Umbilical cord (tissue), 2 donors: ENCODE measurements around a stretch of chr1.

DNA sequence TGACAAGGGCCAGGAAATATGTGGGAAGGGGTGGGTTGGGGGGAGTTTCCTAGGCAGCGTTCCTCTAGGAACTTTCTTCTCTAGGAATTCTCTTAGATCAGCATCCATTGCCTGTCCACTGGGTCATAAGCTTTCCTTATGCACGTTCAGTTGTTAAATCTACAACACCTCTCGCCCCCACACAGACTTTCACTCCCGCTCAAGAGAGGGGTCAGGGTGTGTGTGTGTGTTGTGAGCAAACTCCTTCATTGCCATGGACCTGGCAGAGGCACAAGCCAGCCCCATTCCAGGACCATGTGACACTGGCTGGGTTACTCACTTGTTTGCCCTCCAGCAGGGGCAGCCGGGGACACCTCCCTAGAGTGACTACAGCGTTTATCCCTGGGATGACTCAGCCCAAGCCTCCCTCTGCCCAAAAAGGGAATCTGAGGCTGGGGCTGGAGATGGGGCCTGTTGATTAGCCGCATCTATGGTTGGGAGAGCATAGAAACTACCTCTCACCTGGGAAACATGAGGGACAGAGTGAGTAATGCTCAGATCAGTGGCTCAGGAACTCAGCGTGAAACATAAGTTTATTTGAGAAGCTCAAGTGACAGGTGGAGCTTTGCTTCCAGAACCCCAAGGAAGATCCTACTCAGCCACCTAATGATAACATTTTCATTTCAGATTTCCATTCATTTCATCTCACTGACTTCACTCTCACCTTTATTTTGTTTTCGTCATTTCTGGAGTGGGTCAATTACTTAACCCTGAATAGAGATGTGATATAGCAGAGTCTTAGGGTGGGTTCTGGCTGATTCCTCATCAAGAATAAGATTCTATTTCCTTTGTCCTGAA, 145.3 kb upstream of the DUSP10 start:
- RAMPAGE, long total RNA: no peak

- RAMPAGE, long total RNA: no peak
These were observed 25.9 kb downstream of the HHIPL2 start for GRCh38 chr1:222521967-222522381.

GRCh38 chr1:222629419-222630236, 11.7 kb downstream of the MIA3 start:
- RAMPAGE, long total RNA: no peak

DNA sequence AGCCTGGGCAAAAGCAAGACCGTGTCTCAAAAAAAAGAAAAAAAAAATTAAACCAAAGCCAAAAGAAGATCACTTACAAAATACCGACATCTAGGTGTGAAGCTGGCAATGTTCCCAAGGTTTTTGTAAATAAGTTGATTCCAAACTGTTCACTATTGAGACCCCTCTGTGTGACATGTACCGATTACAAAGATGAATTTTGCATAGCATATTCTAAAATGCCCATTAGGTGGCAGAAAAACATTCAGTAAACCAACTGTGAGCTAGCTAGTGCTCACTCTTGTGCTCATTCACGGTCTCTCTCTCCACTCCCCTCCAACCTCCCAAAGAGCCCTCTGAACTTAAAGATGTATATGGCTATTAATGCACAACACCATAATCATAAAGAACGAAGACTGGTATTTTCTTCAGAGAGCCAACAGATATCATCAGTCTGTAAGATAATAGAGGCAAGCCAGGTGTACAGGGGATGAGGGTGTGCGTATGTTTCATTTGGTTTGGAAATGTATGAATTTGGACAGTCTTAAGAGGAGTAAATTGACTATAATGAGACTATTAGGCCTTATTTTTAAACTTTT, 1.7 kb downstream of the FAM177B start:
- RAMPAGE, long total RNA: no peak

DNA sequence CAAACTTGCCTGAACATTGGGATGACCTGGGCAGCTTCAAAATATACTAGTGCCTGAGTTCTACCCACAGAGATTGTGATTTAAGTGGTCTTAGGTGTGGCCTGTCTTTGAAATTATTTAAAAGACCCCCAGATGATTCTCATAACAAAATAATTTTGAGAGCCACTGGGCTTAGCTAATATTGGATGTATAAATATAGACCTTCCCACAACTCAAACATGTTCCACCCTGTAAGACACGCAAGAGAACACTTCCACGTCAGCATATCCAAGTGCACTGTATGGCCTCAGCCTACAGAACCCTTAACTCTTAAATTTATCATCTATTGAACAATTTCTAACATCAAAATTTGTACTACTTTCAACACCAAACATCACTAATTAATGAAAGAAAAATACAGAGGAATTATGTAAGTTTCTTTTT, 2.4 kb downstream of the FAM177B start:
- RAMPAGE, long total RNA: no peak

GRCh38 chr1:222843936-222844498, 29.2 kb downstream of the DISP1 start:
- RAMPAGE, long total RNA: no peak

- RAMPAGE, long total RNA: no peak
These were observed 147.6 kb downstream of the TLR5 start for GRCh38 chr1:222995261-222995984.

DNA sequence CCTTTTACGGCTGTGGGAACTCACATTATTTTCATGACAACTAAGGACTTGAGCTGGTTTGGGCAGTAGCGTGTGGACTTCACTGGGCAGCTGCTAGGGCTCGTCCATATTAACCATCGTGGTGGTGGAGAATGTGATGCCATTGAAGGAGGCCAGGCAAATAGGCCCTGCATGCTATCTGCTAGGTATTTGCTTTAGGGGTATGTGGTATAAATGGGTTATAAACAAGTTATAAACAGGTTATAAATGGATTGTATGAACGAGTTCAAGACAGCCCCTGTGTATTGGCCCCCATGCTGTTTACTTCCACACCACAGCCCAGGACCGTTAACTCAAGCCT, 50.9 kb downstream of the TLR5 start:
- RAMPAGE, long total RNA: no peak

DNA sequence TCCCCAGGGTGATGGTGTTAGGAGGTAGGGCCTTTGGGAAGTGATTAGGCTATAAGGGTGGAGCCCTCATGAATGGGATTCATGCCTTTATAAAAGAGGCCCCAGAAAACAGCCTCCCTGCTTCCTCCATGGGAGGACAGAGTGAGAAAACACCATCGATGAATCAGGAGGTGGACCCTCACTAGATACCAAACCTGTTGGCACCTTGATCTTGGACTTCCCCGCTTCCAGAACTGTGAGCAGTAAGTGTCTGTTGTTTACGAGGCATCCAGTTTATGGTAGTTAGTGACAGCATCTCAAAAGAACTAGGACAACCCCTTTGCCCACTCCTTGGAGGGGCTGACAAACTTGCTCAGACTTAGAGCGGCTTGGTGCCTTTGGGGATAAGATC, 33.7 kb upstream of the TLR5 start:
- RAMPAGE, long total RNA: no peak

GRCh38 chr1:223258725-223259091, 105.3 kb downstream of the SUSD4 start:
- RAMPAGE, long total RNA: no peak

- RAMPAGE, long total RNA: no peak
These were observed 43.1 kb downstream of the CAPN8 start for GRCh38 chr1:223622172-223623125.

GRCh38 chr1:223641368-223642035, 24.0 kb downstream of the CAPN8 start:
- RAMPAGE, long total RNA: no peak

DNA sequence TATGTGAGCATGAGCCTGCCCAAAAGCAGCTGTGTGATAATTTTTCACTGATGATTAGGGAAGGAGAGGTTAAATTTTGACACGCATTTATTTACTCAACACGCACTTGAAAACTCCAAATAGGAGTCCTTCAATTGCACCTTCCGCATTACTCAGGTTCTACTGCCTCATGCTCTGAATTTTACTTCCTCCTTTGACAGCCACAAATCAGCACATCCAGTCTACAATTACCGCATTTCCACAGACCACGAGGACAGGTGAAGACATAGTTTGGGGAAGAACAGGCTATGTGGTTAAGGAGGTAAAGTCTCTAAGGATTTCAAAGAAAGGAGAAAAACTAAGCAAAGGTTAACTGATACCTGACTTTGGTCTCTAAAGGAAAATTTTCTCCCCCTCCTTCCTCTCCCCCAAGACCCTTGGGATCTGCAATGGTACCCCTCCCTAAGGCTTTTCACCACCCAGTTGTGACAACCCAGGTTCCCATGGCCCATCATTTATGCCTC, 2.5 kb downstream of the CAPN8 start:
- RAMPAGE, long total RNA: no peak

GRCh38 chr1:223713909-223714247, 1.5 kb downstream of the CAPN2 start:
- RAMPAGE, long total RNA: no peak

DNA sequence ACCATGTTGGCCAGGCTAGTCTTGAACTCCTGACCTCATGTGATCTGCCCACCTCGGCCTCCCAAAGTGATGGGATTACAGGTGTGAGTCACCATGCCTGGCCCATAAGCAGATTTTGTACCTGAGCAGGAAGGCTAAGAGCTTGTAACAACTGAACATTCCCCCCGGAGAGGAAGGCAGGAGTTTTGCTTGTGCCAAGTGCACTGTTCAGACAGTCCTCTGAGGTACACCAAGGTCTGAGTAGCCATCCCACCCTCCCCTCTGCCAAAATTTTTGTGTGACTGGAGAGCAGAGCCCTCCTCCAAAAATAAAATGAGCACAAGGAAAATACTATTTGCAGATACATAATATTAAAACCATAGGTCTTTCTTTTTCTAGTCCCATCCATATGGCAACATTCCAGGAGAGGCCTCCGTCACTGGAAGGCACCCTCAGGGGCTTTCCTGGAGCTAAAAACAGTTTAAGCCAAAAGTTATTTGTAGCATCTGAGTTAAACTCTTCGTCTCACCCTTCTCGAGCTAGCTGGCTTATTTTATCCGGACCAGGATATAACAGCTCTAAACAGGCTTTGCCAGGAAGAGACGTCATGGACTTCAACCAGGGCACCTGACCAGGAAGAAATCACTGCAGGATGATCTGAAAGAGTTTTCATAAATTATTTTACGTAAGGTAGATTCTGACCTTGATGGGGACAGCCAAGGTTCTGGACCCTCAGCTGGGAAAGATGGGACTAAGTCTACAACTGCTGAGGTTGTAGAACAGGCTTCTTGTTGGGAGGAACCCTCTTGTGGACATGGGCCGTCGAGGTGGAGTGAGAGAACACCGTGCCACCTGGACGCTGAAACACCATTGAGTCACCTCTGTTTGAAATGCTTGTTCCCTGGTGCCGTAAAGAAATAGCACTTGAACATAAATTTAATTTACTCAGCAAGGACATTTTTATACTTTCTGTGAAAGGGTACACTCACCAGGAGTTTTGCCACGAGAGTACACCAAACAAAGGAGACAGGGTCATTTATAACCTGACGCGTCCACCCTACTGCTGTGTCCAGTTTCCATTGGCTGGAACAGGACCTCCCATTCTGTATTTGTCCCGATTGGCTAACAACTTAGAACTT, 27.4 kb downstream of the CAPN2 start:
- RAMPAGE, long total RNA: no peak

DNA sequence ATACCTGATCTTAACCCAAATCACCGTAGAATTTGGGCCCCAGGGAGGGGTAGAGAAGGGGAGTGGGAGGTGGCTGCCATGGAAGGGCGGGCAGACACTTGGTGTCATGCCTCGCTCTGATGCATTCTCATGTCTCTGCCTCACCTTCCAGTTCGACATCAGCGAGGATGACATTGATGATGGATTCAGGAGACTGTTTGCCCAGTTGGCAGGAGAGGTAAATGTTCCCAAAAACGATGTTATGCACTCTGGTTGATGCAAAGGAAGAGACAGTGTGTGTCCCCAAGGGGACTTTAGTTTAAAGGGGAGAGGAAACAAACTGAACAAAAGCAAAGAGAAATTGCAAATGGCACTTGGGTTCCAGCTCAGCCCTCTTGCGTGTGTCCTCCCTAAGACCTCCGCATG, 49.7 kb downstream of the CAPN2 start:
- RAMPAGE, long total RNA: no peak

DNA sequence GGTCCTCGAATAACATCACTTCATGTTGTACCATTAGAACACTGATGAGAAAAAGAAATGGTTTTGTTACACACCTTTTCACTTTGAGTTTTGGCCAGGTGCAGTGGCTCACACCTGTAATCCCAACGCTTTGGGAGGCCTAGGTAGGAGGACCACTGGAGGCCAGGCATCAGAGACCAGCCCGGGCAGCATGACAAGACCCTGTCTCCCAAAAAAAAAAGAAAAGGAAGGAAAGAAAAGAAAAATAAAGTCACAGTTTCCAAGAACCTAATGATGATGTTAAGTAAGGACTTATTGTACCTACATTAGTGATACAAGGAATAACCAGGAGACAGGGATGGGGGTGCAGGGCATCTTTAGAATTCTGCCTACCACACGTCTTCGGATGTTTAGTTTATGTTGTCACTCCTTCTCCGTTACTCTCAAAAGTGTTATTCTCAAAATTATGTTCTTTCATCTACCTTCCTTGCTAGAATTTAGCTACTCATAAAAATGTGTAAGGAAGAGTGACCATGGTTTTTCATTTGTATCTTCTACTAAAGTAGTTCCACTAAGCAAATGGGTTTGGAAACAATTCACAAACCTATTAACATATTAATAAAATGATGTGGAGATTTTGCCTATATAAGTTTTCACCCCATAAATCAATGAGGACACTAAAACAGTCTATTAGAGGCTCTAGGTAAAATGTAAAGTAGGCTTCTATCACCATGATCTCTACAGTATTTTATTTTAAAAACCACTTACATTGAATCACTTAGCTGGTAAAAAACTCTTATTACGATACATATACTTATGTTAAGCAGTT, 66.4 kb downstream of the TP53BP2 start:
- RAMPAGE, long total RNA: no peak

DNA sequence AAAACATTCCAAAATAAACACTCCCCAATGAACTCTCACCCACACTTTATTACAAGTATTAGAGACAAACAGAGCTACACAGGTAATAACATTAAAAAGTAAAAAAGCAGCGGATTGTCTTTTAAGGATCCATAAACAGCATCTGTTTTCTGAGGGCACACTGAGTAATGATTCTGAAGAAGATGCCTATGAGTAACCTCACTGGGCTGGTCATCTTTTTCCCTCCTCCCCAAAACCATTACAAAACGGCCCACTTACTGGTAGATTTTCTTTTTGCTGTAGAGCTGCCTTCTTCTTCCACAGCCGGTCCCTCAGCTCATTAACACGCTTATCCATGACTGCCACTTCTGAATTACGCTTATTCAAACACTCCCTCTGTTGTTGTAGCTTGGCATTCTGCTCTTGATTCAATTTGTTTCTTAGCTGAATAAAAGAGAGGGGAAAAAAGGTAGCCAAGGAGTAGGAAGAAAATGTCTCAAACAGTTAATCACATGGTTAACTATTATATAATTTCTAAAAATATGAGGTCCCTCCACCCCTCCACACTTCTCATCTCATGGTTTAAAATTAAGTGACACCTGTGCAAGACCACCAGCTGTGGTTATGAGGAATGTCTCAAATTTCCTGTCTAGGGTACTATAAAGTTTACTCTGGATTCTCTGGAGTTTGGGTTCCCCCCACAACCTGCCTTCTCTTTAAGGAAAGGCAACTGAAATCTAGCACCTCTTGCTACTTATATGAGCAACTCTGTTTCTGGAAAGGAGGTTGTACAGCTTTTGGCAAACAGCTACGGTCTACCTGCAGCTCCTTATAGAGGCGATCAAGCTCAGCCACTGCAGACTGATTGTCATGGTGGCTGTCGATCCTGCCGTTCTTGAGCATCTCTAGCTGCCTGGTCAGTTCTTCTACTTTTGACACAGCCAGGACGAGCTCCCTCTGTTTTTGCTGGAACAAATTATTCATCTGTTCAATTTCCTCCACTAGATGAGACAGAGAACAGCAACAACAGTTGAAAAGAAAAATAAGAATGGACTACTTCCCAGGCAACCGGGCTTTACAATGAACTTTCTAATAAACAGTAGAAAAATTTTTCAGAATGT, 42.9 kb downstream of the TP53BP2 start:
- RAMPAGE, long total RNA: no peak

DNA sequence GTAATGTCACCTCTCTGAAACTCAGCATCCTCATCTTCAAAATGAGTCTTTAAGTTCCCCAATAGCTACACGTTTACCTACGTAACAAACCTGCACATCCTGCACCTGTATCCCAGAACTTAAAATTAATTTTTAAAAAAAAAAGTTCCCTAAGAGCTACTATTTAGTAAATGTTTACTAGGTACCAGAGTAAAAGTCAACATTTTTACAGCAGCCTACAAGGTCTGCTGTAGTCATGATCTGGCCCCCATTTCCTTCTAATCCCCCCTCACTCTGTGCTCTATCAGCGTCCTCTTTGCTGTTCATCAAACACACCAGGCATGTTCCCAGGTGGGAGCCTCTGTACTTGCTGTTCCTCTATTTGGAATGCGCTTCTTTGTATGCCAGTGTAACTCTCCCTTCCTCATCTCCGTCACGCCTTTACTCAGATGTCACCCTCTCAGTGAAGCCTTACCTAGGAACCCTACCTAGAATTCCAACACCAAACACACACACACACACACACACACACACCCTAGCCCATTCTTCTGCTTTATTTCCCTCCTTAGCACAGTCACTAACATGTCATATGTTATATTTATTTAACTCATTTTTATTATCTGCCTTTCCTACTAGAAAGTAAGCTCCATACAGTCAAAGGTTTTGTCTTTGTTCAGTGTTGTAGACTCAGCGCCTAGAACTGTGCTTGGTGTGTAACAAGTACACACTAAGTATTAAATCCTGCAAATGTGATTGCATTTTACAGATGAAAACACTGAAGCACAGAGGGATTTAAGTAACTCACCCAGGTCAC, 21.0 kb downstream of the TP53BP2 start:
- RAMPAGE, long total RNA: no peak

GRCh38 chr1:223962004-223962526, 116.3 kb upstream of the TP53BP2 start:
- RAMPAGE, long total RNA: no peak